PC-3 (cell line): ENCODE results near the genes GTPBP6, PPP2R3B and AKAP17A.

DNA sequence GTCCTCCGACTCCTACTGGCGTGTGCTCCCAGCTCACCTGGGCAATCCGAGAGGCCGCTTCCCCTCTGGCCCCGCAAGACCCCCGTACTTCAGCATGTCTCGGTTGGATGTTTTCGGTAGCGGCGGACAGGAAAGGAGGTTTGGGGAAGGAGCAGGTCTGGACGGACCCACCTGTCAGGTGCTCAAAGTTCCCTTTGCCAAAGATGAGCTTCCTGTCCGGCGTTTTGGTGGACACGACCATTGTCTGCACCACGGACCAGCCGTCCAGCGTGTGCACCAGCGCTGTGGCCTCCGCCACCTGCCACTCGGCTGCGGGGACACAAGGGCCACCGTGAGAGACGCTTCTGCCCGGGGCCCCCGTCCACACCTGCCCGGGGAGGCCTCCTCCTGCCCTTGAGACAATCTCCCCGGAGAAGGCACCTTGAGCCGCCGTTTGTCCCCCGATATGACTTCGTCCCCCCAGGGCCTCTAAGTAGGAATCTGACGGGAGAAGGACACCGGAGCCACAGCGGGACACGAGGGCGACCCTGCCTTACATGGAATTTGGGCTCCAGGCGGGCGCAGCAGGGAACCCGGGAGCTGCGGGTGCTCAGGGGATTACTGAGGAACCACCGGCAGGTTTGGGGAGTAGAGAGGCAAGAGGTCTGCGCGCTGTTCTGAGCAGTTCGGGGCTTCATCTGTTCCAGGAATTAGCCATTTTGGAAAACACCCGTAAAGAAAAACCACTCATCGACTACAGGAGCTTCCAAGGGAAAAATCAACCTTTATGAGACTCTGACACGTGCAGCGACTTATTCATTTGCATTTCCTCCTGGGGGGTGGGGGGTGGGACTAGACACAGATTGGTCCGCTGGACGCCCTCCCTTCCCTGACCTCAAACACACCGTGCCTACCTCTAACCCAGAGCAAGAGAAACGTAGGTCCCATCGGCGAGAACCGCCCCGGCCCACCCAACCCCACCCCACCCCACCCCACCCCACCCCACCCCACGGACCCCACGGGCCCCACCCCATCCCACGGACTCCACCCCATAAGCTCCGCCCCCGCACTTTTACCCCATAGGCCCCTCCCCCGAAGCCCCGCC is 1.5 kb downstream of the GTPBP6 start:
- RAMPAGE, long total RNA = no peak

DNA sequence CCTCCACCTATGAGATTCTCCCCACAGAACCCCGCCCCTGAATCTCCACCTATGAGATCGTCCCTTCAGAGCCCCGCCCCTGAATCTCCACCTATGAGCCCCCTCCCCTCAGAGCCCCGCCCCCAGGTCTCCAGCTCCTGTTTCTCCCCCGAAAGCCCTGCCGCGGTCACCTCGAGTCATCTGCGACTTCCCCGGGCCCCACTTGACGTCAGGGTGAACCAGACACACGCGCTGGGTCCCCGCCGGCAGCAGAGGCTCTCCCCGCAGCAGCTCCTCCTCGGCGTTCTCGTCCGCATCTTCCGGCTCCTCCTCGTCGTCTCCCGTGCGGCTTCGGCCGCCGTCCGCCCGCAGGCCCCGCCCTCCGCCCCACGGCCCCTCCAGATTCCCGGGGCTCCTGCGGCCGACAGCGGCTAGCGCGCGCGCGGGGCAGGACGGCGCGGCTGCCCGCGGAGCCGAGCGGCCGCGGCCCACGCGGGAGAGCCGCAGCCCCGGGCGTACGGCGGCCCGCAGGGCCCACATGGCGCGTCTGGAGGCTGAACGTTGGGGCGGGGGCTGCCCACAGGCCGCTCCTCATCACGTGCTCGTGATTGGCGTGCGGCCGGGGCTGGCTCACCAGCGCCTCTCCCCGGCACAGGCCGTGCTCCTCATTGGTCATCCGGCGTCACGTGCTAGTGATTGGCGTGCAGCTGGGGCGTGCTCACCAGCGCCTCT is at the start of gene GTPBP6:
Gene GTPBP6 (minus strand): TSS at position 528 of the 711 bp plus-strand sequence.
- RAMPAGE, long total RNA = no peak

DNA sequence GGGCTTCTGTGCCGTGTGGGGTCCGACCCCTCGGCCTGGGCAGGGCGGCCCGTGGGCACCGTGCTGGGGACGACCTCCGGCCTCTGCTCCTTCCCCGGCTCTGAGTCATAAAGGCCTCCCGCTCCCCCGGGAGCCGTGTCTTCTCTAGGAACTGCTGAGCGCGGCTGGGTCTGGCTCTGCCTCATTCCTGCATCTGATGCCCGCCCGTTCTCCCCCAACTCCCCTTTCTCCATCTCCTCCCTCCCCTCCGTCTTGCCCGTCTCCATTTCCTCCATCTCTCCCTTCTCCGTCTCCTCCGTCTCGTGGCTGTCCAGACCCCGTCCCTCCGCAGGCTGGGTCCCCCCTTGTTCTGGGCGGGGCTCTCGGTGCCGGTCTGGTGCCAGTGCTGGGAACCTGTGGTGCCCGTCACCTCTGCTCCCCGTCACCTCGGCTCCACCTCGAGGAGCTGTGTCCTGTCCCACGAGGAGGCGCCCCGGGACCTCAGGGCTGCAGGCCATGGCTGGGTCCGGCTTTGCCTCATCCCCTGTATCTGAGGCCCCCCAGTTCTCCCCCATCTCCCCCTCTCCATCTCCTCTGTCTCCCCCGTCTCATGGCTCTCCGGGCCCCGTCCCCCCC is 13.0 kb upstream of the GTPBP6 start:
- RAMPAGE, long total RNA = no peak

- RAMPAGE, long total RNA = no peak
These were observed 17.6 kb downstream of the PPP2R3B start for GRCh38 chrX:368815-369762.

DNA sequence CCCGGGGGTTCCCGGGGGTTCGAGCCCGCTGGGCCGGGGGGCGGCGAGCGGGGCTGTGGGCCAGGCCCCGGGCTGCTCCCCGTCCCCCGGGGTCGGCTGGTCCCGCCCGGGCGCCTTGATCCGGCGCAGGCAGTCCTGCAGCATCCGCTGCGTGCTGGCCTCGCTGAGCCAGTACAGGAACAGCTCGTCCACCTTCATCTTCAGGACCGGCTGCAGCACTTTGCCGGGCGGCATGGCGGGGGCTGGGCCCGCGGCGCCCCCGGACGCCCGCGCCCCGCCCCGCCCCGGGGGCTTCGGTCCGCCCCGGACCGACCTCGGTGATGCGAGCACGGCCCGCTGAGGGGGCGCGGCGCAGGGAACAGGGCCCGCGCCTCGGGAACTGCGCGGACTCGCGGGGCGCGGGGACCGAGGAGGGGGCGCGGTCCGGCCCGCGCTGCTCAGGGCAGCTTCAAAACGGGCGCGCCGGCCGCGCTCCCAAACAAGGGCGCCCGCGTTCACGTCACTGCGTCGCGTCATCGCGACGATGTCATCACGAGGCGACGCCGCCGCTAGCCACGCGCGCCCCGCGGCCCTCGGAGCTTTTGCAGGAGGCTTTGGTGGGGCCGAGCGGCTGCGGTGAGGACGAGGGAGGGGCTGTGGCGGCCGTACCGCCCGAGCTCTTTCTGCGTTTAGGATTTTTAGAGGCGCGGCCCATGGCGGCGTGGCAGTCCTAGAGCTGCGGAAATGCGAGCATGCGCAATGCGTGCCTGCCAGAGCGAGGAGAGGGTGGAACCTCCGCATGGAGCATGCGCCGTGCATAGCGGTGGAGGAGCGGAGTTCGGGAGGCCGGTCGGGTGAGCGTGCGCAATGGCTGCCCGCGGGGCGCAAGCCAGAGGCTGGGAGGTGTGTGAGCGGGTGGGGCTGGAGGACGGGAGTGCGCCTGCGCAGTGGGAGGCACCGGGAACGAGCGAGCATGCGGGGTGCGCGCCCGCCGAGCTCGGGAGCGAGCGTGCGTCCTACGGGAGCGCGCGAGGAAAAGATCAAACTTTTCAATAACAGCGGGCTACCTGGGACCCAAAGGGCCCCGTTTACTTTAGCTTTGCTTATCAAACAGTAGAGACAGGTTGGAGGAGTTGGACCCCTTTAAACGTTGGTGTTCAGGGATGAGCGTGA is at the start of gene PPP2R3B:
Gene PPP2R3B (minus strand): TSS at position 450 of the 1,152 bp plus-strand sequence.
- RAMPAGE, long total RNA = no peak

DNA sequence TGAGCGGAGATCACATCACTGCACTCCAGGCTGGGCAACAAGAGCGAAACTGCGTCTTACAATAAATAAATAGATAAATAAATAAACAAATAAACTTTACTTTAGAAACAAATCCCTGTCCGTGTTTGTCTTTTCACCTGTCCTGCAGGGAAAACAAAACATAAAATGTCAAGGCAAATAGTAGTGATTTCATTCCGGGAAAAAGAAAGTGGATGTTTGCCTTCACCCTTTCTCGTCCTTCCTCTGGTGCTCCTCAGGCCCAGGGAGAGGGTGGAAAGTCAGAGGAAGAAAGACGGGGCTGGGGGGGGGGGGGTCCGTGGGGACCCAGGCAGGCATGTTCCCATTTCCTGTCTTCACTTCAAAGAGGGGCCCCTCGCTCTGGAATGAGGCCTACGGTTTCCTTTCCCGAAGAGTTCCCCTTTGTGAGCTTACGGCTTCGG is 39.9 kb downstream of the SHOX start:
- RAMPAGE, long total RNA = no peak

GRCh38 chrX:1306572-1307146 is 29.9 kb upstream of the IL3RA start:
- RAMPAGE, long total RNA = no peak

- RAMPAGE, long total RNA = no peak
These were observed 6.8 kb downstream of the SLC25A6 start for GRCh38 chrX:1384798-1385926.

GRCh38 chrX:1395613-1396789 is 4.1 kb upstream of the SLC25A6 start:
- RAMPAGE, long total RNA = no peak

GRCh38 chrX:1424510-1425058 is 28.1 kb downstream of the ASMTL start:
- RAMPAGE, long total RNA = no peak

DNA sequence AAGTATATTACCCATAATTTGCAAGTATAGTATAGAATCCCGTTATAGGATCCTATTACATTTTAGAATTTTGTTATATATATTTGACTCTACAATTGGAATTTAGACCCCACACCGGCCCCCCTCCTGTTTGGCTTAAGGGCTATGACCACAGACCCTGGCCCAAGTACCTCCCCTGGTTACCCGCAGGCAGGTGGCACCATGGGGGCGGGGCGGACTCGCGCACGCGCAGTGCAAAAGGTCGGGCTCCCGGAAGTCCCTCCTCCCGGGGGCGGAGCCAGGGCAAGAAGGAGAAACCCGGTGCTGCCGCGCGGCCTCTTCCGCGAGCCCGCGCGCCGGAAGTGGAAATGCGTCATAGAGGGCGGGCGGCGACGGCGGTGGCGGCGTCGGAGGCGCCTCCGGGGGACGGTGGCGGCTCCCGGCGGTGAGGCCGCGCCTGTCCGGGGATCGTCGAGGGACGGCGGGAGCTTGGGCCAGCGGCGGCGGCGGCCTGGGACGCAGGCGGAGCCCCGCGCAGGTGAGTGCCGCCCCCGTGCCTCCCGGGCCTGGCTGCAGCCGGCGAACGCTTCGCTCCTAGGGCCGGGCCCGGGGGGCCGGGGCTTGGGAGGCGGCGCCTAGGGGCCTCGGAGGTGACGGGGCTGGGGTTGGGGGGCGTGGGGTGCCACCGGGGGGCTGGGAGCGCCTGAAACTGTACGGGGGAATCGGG is at the start of gene AKAP17A:
Gene AKAP17A (plus strand): TSS at position 352 of the 706 bp plus-strand sequence.
- RAMPAGE, long total RNA = no peak

- RAMPAGE, long total RNA = no peak
These were observed 1.9 kb downstream of the AKAP17A start for GRCh38 chrX:1593239-1593680.

DNA sequence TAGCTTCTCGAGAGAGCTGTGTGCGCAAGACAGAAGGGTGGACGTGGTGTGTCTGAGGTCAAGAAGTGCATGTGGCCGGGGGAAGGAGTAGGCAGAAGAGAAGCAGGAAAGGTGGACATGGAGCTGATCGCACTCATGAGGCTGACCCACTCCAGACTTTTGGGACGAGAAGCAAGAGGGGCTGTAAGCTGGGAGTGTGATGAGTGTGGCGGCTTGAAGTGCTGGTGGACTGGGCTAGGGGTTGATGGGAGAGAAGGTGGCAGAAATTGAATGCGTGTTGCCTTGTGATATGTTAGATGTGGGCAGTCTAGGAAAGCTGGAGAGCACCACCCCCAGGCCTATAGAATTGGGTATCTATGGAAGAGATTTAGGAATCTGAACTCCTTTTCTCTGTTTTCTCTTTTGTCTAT is 10.7 kb upstream of the ASMT start:
- RAMPAGE, long total RNA = no peak

- RAMPAGE, long total RNA = no peak
These were observed 220.3 kb downstream of the ASMT start for GRCh38 chrX:1835109-1835603.

- RAMPAGE, long total RNA = no peak
These were observed 320.3 kb downstream of the DHRSX start for GRCh38 chrX:2180243-2181176.

GRCh38 chrX:2356621-2357189 is 144.1 kb downstream of the DHRSX start:
- RAMPAGE, long total RNA = no peak

DNA sequence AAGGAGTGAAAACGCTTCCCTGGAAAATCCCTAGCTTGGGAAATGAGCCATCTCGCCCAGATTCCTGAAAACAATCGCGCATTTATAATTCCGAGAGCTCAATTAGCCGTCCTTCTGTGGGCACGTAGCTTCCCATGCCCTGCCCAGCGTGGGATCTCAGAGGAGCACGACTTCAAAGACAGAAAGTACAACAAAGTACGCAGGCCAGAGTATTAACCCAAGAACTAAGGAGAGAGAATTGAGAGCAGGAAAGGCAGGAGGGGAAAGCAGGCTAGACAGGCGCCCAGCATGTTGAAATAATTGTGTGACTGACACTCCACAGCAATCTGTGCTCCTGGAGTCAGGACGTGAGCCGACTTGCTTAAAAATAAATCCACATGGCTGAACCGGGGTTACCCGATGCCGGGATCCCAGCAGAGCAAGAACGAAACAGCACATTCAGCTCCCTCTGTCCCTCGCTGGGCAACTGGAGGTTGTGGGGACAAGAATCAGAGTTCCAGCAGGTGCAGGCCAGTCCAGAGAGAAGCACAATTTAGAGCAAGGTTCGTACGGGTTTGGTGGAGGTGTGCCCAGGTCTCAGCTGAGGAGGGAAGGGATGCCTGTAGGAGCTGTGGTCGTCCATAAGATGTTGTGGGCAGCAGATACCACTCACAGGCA is 98.8 kb downstream of the DHRSX start:
- RAMPAGE, long total RNA = no peak

GRCh38 chrX:2462689-2463200 is 38.0 kb downstream of the DHRSX start:
- RAMPAGE, long total RNA = no peak

DNA sequence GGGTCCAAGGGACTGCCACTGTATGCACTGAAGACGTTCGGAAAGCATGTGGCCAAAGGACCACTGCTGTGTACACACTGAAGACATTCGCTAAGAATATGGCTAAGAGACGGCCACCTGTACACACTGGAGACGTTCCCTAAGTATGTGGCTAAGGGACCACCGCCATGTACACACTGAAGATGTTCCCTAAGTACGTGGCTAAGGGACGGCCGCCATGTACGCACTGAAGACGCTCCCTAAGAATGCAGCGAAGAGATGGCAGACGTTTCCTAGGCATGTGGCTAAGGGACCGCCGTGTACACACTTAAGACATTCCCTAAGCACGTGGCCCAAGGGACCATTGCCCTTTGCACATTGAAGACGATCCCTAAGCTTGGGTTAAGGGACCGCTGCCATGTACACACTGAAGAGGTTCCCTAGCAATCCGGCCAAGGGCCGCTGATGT is 36.8 kb downstream of the DHRSX start:
- RAMPAGE, long total RNA = no peak

GRCh38 chrX:2499139-2499615 is 1.6 kb downstream of the DHRSX start:
- RAMPAGE, long total RNA = no peak